Measurements from ENCODE around the genes WASF1 and SLC22A16.

- PRO-cap, 4 experiments = no peak in any of the 4 experiments
- RAMPAGE, long total RNA, 2 experiments = no peak in any of the 2 experiments
- RRBS = no CpG with 5 or more reads among the region's 6 CpGs
Observed at GRCh38 chr6:109307979-109308927, 74.0 kb downstream of the CD164 start.

DNA sequence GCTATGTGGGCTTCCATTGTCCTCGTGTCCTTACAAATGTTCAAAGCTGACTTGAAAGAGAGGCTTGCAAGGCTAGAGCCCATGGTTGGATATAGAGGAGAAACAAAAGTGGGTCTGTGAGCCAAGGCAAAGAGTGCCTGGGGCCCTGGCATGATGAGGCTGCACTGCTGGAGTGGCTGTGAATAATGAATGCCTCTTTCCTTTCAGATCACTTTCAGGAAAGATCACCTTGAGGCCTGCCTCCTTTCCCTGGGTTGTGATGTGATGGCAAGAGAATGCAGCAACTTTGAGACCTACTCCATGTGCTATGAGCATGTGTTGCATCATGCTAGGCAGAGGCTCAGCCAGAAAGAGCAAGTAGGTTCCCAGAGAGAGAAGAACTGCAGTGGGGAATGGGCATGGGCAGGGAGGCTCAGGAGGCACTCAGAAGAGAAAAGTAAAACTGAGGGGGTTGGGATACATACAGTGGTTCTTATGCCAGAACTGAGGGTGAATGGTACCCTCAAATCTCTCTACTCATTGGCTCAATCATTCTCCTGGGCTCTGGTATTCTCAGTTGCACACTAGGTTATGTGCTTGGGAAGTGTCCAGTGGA, 46.0 kb downstream of the CD164 start:
- PRO-cap, 4 experiments = no peak in any of the 4 experiments
- RAMPAGE, long total RNA, 2 experiments = no peak in any of the 2 experiments
- RRBS = no CpG with 5 or more reads among the region's 1 CpG

- PRO-cap, 4 experiments = no peak in any of the 4 experiments
- RAMPAGE, long total RNA, 2 experiments = no peak in any of the 2 experiments
- RRBS = no CpG with 5 or more reads among the region's 7 CpGs
Observed at GRCh38 chr6:109374332-109375246, 7.7 kb downstream of the CD164 start.

DNA sequence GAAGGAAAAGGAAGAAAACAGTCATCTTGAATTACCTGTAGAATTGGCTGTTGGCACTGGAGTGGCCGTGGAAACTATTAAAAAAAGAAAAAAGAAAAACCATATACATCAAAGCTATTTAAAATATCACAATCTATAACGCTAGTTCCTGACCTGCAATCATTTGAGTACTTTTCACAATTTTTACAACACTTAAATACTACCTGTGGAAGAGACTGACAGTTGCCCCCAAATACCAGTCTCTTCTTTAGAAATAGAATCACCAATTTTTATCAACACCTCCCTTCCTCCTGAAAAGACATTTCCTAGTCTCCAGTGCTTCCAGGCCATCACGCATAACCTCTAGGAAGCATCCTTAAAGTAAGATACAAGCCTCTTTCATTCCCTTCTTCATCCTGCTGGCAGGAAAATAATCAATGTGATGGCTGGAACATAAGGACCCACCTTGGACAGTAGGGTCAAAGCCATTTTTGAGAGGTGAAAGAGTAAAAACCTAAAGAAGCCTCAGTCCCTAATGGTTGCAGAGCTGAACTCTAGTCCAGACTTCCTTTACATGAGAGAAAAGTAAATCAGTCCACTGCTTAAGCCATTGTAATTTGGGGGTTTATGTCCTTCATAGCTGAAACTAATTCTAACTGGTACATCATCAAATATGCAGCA, 6.1 kb downstream of the CD164 start:
- PRO-cap, 4 experiments = no peak in any of the 4 experiments
- RAMPAGE, long total RNA, 2 experiments = no peak in any of the 2 experiments
- RRBS = no CpG with 5 or more reads among the region's 3 CpGs

DNA sequence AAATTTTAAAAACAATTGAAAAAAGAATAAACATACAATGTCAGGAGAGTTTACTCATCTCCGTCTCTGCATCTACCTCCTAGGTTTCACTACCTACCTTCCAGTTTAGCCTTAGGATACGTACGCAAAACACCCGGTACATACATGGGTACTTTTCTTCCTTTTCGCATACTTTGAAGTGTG, 969 bp downstream of the CD164 start:
- PRO-cap, 4 experiments = peak in 2 of 4 experiments; most common plus-strand start position 103 of the sequence (in 2); most common minus-strand start position 74 of the sequence (in 1)
- RAMPAGE, long total RNA, 2 experiments = no peak in any of the 2 experiments
- RRBS = no CpG with 5 or more reads among the region's 5 CpGs

GRCh38 chr6:109448977-109449449, 6.6 kb downstream of the MICAL1 start:
- PRO-cap, 4 experiments = no peak in any of the 4 experiments
- RAMPAGE, long total RNA, 2 experiments = no peak in any of the 2 experiments
- RRBS = 90% methylated on average over 3 of the region's 11 CpGs

DNA sequence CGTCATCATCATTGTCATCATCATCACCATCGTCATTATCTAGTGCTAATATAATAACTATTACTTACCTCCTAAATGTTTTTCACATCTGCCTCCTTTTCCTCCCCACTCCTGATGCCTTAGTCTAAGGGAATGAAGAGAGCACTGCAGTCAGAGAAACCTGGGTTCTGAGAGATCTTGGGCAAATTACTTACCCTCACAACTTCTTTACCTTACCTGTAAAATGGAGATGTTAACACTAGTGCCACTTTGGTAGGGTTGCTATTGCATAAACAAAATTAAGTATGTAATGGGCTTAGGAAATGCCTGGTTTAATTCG, 811 bp upstream of the ZBTB24 start:
- PRO-cap, 4 experiments = no peak in any of the 4 experiments
- RAMPAGE, long total RNA, 2 experiments = no peak in any of the 2 experiments
- RRBS = no CpG with 5 or more reads among the region's 3 CpGs

DNA sequence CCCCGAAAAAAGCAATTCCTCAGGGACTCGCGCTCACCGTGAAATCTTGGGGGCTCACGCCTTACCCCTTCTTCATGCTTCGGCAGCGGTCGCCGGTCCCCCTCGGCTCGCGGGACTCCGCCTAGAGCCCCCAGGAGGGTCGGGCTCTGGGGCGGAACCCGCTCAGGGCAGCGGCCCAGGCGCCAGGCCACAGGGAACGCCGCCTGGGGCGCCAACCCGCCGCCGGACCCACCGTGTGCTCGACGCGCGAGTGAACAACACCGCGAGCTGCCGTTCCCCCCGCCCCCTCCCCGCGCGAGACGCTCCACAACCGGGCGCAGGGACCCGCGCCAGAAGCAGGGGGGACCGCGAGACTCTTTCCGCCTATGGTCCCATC, at the start of gene WASF1:
TSS of gene WASF1 (minus strand) at position 269 of the 376 bp plus-strand sequence.
- PRO-cap, 4 experiments = peak in 4 of 4 experiments; most common plus-strand start position 257 of the sequence (in 1); most common minus-strand start position 237 of the sequence (in 2)
- RAMPAGE, long total RNA, 2 experiments = start-site peak on the minus strand in 1 of 2 experiments, centred at position 113 of the sequence, 14 reads per replicate
- RRBS = 1% methylated on average over 12 of the region's 44 CpGs

- PRO-cap, 4 experiments = peak in 1 of 4 experiments; most common plus-strand start chr6:110476376 (in 1); most common minus-strand start chr6:110476394 (in 1)
- RAMPAGE, long total RNA, 2 experiments = no peak in any of the 2 experiments
- RRBS = 5% methylated on average over 14 of the region's 100 CpGs
Observed at GRCh38 chr6:110476006-110477003, at the start of gene SLC22A16. Gene SLC22A16 (minus strand): TSS chr6:110476613.

- PRO-cap, 4 experiments = peak in 1 of 4 experiments; most common plus-strand start chr6:110537460 (in 1); most common minus-strand start chr6:110537243 (in 1)
- RAMPAGE, long total RNA, 2 experiments = no peak in any of the 2 experiments
- RRBS = no CpG with 5 or more reads among the region's 4 CpGs
Observed at GRCh38 chr6:110536948-110537755, 60.7 kb upstream of the SLC22A16 start.

GRCh38 chr6:110876933-110877613, 2.5 kb downstream of the AMD1 start:
- PRO-cap, 4 experiments = no peak in any of the 4 experiments
- RAMPAGE, long total RNA, 2 experiments = no peak in any of the 2 experiments
- RRBS = no CpG with 5 or more reads among the region's 9 CpGs

DNA sequence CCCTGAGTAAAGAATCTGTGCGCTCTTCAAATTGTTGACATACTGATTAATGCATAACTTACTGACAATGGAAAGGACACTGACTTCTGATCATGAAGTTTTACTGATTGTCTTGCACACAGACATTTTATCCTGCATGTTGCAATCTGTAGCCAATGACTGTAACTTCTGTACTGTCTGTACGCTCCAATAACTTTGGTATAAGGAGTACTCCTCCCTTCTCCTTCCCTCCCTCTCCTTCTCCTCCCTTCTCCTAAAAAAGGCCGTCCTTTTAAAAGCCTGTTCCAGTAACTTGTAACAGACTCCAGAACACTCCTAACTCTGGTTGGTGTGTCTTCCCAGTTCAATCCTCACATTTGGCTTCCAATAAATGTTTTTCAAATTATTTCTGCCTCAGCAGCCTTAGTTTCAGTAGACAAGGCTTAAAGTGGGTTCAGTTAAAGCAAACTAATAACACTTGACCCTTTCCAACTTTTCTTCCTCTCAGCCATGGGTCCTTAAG, 6.0 kb upstream of the GTF3C6 start:
- PRO-cap, 4 experiments = no peak in any of the 4 experiments
- RAMPAGE, long total RNA, 2 experiments = no peak in any of the 2 experiments
- RRBS = no CpG with 5 or more reads among the region's 3 CpGs

GRCh38 chr6:111105509-111105983, 18.2 kb downstream of the SLC16A10 start:
- PRO-cap, 4 experiments = no peak in any of the 4 experiments
- RAMPAGE, long total RNA, 2 experiments = no peak in any of the 2 experiments
- RRBS = no CpG with 5 or more reads among the region's 5 CpGs

- PRO-cap, 4 experiments = no peak in any of the 4 experiments
- RAMPAGE, long total RNA, 2 experiments = start-site peak on the minus strand in 1 of 2 experiments, at chr6:111474448-111474879 at its widest, 11 reads per replicate
- RRBS = no CpG with 5 or more reads among the region's 3 CpGs
Observed at GRCh38 chr6:111474335-111474869, 8.6 kb downstream of the REV3L start.

DNA sequence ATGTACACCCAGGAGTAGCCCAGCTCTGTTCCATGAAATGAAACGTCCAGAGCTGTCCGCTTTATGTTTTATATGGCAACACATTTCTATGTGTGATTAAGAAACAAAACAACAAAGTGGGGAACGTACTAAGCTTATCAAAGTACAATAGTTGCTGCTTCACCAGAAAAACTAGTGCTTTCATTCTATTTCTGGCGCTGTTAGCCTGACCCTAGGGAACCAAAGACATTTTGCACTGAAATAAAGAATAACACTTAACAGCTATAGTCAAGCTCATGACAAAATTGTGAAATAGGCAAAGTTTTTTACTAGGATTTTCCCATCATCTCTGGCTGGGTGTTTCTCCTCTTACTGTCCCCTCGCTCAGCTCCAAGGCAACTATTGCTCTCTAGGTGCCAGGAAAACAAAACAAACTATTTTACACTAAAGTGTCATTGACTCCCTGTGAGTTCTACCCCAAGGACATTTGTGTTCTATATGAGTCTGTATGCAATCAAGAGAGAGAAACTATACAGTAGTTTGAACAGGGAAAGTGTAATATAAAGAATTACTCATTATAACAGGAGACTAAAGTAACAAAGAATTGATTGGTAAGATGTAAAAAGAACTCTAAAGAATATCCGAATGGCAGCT, 22.9 kb upstream of the TRAF3IP2 start:
- PRO-cap, 4 experiments = peak in 3 of 4 experiments; most common plus-strand start position 351 of the sequence (in 1); most common minus-strand start position 237 of the sequence (in 3)
- RAMPAGE, long total RNA, 2 experiments = no peak in any of the 2 experiments
- RRBS = no CpG with 5 or more reads among the region's 6 CpGs

DNA sequence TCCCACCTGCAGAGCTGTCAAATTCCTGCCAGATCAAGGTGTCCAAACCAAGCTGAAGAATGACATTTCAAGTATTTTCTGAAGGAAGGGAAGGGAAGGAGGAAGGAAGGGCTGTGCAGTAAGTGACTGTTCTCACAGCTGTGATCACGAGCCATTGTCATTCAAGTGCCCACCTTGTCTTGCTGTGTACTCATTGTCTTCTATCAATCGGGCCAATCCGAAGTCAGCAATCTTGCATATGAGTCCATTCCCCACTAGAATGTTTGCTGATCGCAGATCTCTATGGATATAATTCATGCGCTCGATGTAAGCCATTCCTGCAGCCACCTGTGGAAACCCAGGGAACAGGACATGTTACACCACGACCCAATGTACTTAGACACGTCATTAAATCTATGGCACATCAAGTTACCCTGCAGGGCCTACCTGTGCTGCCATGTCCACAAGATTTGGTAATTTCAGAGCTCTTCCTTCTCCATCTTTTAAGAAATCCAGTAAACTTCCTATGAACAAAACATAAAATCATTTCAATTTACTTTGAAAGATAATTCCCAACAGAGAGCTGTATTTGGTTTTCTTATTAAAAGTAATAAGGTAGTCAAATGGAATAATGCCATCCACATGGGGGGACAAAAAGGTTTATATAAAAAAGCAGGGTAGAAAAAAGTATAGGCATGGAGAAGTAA, 88.7 kb upstream of the TRAF3IP2 start:
- PRO-cap, 4 experiments = no peak in any of the 4 experiments
- RAMPAGE, long total RNA, 2 experiments = no peak in any of the 2 experiments
- RRBS = no CpG with 5 or more reads among the region's 8 CpGs

DNA sequence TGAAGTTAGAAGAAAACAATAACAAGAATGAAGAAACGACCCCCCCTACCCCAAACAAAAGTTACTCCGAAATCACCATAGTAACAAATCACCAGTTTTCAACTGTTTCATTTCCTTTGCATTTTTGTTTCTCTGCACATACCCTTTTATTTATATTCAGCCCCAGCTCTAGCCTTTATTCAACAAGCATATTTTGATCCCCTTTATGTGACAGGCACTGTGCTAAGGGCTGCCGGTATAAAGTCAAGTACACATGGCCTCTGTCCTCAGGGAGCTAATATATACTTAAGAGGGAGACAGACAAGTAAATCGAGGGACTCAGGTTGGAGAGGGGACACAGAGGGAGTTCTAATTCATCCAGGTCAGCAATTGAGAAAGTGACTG, 129.0 kb upstream of the TRAF3IP2 start:
- PRO-cap, 4 experiments = no peak in any of the 4 experiments
- RAMPAGE, long total RNA, 2 experiments = no peak in any of the 2 experiments
- RRBS = no CpG with 5 or more reads among the region's 4 CpGs

GRCh38 chr6:111758956-111760043, 114.0 kb downstream of the FYN start:
- PRO-cap, 4 experiments = peak in 1 of 4 experiments; most common minus-strand start chr6:111759917 (in 1)
- RAMPAGE, long total RNA, 2 experiments = start-site peak on the minus strand in 1 of 2 experiments, at chr6:111759016-111759148 at its widest, 32 reads per replicate
- RRBS = no CpG with 5 or more reads among the region's 18 CpGs

DNA sequence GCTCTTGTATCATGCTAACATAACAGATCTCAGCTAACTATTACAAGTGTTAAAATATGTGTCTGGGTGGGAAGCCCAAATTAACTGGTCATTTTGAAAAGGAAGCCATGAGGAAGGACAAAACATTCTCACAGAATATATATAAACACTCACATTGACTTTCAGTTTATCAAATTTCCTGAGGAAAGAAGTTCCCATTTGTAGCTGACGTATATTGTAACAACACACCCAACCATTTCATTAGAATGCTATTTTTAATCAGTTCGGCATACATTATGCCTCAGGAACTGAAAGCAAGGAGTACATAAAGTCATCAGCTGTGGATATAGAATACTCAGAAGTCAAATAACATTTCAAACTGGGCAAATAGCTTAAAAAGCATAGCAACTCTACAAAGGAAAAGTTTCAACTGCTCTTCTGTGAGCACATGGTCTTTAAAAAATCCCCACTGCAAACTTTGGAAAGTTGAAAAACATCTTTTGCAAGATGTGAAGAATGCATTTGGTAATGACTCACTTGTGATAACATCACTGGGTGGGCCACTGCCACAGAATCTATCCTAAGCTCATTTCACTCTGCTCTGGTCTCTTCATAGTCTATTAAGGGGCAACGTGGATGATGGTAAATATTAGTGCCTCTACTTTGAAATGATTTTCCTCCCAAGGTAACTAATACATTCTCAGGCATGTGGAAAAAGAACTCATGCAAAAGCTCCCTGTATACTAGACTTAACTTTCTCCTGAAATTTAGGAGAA, 49.4 kb downstream of the FYN start:
- PRO-cap, 4 experiments = no peak in any of the 4 experiments
- RAMPAGE, long total RNA, 2 experiments = no peak in any of the 2 experiments
- RRBS = no CpG with 5 or more reads among the region's 3 CpGs

- PRO-cap, 4 experiments = no peak in any of the 4 experiments
- RAMPAGE, long total RNA, 2 experiments = start-site peak on the minus strand in 1 of 2 experiments, at chr6:111824865-111824951 at its widest, 5 reads per replicate
- RRBS = no CpG with 5 or more reads among the region's 4 CpGs
Observed at GRCh38 chr6:111824532-111825196, 48.6 kb downstream of the FYN start.

All from uterus (tissue), 7 donors.